ENCODE measurements around a stretch of chr6.

DNA sequence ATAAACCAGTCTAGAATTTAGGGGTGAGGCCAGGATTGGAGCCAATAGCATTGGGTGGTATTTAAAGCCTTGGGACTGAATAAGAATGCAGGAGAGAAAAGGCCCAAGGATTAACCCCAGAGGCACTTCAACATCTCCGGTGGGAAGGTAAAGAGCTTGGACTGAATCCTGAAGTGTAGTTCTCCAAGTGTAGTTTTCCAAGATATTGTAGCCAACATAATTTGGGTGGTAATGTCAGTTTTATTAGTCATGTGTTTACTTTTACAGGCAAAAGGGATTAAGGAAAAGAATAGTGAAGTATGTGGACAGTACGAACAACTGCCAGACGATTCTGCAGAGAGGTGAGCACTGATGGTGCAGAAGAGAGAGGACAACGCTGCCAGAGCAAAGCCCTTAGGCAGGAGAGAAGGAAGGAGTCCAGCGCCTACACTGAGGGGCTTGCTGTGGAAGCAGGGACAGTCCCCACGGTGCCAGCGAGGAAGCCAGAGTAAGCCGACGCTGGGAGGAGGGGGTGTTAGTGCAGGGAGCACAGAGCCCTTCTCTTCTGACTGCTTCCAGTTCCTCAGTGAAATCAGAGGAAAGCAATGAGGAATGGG lies 85.0 kb downstream of the DTNBP1 start:
- PRO-cap = no peak
- RAMPAGE, long total RNA, 2 experiments = no peak in any of the 2 experiments

DNA sequence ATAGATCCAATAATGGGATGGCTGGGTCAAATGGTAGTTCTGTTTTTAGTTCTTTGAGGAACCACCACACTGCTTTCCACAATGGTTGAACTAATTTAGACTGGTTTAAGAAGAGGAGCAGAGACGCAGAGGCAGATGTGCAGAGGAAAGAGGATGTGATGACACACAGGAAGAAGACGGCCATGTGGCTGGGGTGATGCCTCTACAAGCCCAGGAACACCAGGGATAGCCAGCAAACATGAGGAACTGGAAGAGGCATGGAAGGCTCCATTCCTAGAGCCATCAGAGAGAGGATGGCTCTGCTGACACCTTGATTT lies 218.3 kb upstream of the DTNBP1 start:
- PRO-cap = no peak
- RAMPAGE, long total RNA, 2 experiments = no peak in any of the 2 experiments

DNA sequence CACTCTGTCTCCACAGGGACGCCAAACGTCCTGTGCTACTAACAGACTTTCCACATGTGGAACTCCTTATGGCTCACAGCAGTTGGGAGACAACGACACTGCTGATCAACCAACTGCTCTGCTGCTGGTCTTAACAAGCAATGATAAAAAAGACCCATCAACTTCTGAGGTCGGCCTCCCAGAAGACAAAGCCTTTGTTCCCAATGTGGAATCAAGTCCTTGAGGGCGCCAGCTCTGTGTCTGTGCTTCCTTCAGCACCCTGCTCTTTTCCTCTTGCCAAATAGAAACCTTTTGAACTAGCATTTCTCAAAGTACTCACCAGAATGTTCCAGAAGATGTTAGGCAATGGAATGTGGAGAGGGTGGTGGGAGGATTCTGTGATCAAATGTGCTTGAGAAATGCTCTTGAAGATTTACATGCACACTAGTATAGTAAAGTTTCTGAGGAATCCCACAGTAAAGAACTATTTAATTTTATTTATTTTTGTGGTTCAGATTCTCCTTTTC lies 226.5 kb upstream of the DTNBP1 start:
- PRO-cap = unidirectional peak, minus-strand start at position 269 of the sequence
- RAMPAGE, long total RNA, 2 experiments = no peak in any of the 2 experiments

- PRO-cap = no peak
- RAMPAGE, long total RNA, 2 experiments = no peak in any of the 2 experiments
Measured at GRCh38 chr6:15961354-15961699, 167.6 kb upstream of the MYLIP start.

GRCh38 chr6:16068648-16068921 lies 60.3 kb upstream of the MYLIP start:
- PRO-cap = no peak
- RAMPAGE, long total RNA, 2 experiments = no peak in any of the 2 experiments

DNA sequence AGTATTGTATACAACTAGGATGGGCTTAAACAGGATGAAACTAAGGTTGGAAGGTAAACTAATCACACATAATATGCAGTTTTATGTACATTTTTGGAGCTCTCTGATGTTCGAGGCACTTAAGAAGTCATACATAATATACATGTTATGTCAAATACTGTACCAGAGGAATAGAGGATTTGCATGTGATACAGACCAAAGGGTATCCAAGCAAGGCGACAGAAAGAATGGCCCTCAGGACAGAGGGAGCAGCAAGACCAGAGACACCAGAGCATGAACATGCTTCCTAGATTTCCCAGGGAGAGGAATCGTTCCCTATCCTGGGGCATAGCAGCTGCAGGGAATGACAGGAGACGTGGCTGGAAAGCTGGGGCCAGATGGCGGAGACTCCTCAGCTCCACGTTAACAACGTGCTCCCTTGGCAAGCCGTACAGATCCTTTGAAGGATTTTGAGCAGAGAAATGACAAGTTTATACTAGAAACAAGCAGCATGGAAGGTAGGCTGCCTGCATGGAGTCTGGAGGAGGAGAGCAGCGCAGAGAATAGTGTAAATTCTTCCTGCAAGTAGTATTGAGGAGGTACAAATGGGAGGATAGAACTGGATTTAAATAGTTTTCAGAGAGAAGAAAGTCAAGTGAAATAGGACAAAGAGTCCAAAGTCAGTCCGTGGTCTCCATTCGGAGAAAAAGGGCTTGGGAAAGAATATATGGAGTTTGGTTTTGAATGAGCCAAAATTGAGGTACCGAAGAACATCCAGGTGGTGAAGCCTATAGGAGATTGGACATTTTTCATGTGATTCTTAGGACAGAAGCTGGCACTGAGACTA lies 11.7 kb downstream of the MYLIP start:
- PRO-cap = no peak
- RAMPAGE, long total RNA, 2 experiments = start-site peak on the plus strand in 1 of 2 experiments, centred at position 561 of the sequence, 11 reads per replicate

GRCh38 chr6:16143453-16144379 lies 14.8 kb downstream of the MYLIP start:
- PRO-cap = no peak
- RAMPAGE, long total RNA, 2 experiments = no peak in any of the 2 experiments

- PRO-cap = no peak
- RAMPAGE, long total RNA, 2 experiments = no peak in any of the 2 experiments
Measured at GRCh38 chr6:16148252-16148837, 19.5 kb downstream of the MYLIP start.

DNA sequence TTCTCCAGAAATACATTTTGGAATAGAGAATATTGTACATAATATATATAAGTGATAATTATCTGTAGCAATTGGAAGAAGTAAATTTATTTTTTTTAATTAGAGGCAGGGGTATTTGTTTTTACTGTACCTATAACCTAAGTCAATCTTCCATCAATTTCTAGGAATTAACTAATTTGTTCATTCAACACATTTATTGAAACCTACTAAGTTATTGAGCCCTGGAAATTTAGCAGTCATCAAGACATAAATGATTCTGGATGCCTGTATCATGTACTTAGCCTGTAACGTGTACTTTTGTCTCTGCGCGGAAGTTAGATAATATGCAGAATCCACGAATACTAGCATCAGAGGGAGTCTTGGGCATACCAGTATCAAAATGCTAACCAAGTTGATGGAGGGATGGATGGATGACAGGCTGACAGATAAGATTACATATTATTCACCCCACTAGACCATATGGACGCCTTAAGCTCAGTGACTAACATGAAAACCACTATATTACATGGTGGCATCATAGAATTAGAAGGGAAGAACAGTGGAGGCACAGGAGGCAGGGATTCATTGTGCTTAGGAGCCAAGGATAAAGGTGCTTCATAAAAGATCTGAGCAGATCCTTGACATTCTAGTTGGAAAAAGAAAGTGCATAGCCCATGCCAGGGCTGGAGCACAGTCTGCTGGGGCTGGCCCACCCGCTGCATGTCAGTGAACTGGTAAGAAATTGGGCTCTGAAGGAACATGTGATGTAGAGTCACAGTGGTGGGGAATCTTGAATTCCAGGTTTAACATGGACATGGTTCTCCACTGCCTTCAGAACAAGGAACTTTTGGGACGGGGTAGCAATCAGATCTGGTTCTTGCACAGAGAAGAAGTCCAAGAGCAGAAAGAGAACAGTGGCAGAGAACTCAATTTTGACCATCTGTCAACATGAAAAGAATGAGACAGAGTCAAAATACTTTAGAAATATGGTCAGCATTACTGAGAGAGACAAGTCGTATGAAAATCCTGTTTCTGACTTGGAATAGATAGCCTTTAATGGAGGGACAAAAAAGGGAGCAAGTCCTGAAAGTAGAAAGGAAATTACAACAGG lies 20.3 kb downstream of the MYLIP start:
- PRO-cap = no peak
- RAMPAGE, long total RNA, 2 experiments = no peak in any of the 2 experiments

GRCh38 chr6:16149928-16150971 lies 21.4 kb downstream of the MYLIP start:
- PRO-cap = no peak
- RAMPAGE, long total RNA, 2 experiments = no peak in any of the 2 experiments

GRCh38 chr6:16304948-16305357 lies 66.6 kb downstream of the GMPR start:
- PRO-cap = no peak
- RAMPAGE, long total RNA, 2 experiments = no peak in any of the 2 experiments

DNA sequence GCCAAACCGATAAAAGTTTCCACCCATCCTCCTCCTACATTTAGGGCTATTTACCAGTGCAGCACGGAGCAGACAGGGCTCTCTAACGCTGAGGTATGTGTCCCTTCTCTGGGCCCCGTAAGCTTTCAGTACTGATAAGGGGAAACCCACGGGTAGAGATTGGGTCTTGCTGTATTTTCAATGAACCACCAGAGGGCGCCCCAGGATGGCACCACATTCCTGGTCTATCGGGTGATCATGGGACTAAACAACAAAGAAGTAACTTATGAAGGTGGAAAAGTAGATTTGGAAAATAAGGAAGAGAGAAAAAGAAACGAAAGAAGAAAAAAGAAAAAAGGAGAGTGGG lies 93.7 kb downstream of the GMPR start:
- PRO-cap = no peak
- RAMPAGE, long total RNA, 2 experiments = no peak in any of the 2 experiments

- PRO-cap = no peak
- RAMPAGE, long total RNA, 2 experiments = no peak in any of the 2 experiments
Measured at GRCh38 chr6:16361839-16362612, 123.6 kb downstream of the GMPR start.

- PRO-cap = no peak
- RAMPAGE, long total RNA, 2 experiments = no peak in any of the 2 experiments
Measured at GRCh38 chr6:16481580-16482451, 243.4 kb downstream of the GMPR start.

- PRO-cap = bidirectional peak, plus-strand start at chr6:16544291, minus-strand start at chr6:16544182
- RAMPAGE, long total RNA, 2 experiments = no peak in any of the 2 experiments
Measured at GRCh38 chr6:16544000-16544574, 217.2 kb downstream of the ATXN1 start.

GRCh38 chr6:16585711-16586307 lies 175.5 kb downstream of the ATXN1 start:
- PRO-cap = no peak
- RAMPAGE, long total RNA, 2 experiments = no peak in any of the 2 experiments

GRCh38 chr6:16674717-16675477 lies 86.4 kb downstream of the ATXN1 start:
- PRO-cap = no peak
- RAMPAGE, long total RNA, 2 experiments = no peak in any of the 2 experiments

GRCh38 chr6:16694720-16695273 lies 66.5 kb downstream of the ATXN1 start:
- PRO-cap = no peak
- RAMPAGE, long total RNA, 2 experiments = no peak in any of the 2 experiments

DNA sequence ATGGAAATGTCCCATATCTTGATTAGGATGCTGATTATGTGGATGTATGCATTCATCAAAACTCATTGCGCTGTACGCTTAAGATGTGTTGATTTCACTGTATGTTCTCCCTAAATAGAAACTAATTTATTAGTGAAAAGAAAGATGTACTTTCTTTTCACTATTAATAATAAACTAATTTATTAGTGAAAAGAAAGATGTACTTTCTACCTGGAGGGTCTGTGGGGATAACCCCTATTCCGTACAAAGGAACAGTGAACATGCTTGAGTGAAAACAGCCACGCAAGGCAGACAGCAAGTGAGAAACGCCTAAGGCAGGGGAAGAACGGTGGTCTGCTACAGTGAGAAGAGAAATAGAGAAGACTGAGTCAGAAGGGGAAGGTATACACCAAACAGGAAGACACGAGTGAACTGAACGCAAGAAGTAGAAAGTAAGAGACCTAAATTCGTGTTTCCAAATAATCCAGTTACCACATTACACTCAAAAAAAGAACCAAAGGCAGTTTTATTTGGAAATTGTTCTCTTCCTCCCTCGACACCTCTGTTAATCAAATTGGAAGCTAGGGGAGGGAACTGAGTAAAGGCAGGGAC lies 49.1 kb downstream of the ATXN1 start:
- PRO-cap = no peak
- RAMPAGE, long total RNA, 2 experiments = no peak in any of the 2 experiments

DNA sequence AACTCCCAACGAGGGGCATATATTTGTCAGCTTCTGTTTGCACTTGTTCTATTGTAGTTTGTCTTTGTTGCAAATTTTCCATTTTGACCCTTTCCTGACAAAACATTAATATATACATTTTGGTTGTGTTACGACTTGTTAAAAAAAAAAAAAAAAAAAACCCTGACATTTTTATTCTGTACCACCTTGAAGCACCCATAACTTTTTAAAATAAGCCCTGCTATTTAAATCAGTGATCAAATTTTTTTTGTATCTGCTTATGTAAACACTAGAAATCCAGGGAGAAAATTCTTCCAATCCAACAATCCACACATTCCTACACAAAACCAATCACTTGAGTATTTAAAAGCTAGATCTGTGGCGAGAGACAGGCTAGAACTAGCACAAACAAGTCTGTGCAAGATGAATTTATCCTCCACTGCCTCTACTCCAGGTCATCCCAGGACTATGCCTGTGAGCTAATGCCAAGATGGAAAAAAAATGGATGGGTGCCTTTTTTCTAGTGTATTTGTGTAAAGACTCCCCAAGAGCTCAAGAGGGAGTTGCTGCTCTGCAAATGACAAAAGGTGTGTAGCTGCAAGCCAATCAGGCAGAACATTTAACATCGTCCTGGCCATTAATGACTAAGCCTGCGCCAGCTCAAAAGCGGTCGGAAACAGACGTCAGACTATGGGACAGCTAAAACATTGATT lies 22.1 kb downstream of the ATXN1 start:
- PRO-cap = no peak
- RAMPAGE, long total RNA, 2 experiments = no peak in any of the 2 experiments